Cerebellum (tissue), 5 donors: ENCODE measurements around the genes KLK4 and ETFB.

DNA sequence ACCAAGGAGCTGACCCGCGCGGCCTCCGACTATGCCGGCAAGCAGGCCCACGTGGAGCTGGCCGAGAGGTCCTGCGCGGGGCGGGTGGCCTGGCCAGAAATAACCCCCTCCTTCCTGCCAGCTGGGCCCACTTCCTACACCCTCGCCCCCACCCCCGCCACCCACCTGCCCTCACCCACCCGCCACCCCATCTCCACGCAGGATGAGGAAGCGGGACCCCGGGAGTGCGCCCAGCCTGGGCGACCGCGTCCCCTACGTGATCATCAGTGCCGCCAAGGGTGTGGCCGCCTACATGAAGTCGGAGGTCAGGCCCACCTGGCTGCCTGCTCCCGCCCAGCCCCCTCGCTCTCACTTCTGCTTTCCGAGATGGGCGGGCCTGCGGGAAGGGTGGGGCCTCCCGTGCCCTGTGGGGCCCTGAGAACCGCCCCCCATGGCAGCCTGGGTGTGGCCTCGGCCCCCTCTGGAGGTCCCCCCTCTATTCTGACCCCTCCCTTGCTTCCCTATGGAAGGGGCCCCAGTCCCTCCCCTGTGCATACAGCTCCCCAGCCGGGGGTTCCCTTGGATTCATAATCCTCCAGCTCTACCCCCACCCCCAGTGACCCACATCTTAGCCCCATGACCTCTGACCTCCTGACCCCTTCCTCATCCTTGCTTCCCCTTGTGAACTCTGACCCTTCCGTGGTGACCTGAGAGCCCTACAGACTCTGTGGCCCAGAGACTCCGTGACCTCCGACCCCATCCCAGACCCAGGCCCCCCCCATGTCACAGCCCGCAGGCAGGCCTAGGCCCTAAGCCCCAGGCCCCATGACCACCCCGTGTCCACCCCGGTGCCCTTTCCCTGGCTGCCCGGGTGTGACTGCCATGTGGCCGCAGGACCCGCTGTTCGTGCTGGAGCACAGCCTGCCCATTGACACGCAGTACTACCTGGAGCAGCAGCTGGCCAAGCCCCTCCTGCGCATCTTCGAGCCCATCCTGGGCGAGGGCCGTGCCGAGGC, 2.9 kb upstream of the SPIB start:
- PRO-cap, 3 experiments, result no peak in any of the 3 experiments
- RAMPAGE, long total RNA, result no peak

GRCh38 chr19:50514362-50515330, 933 bp upstream of the ASPDH start:
- PRO-cap, 3 experiments, result peak in 3 of 3 experiments; most common plus-strand start chr19:50514745 (in 1); most common minus-strand start chr19:50514671 (in 3)
- RAMPAGE, long total RNA, result no peak

GRCh38 chr19:50555865-50556489, 12.3 kb downstream of the LRRC4B start:
- PRO-cap, 3 experiments, result peak in 3 of 3 experiments; most common plus-strand start chr19:50556087 (in 1); most common minus-strand start chr19:50555958 (in 1)
- RAMPAGE, long total RNA, result no peak

DNA sequence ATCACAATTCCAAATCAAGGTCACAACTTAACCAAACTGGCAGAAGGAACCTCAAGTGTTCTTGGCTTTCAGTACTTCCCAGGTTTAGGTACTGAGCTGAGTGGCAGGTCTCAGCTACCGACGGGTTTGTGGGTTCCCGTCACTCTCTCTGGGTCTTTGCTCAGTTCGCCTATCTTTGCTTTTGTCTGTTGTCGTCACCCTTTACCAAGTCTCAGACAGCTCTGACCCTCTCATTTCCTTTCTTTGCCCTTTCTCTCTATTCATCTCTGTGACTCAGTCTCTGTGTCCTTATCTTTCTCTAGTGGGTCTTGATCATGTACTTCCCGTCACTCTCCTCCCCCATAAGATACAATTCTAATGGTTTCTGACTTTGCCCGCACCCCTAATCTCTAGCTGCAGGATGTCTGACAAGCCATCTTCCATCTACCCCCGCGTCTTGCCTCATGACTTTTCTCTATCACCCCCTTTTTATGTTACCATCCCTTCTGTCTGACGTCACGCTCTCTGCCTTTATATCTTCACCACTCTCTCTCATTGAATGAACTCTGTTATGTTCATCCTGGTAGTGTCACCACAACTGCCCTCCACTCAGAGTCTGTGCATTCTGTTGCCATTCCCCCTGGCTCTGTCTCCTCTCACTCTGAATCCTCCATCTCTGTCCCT, 33.4 kb upstream of the LRRC4B start:
- PRO-cap, 3 experiments, result no peak in any of the 3 experiments
- RAMPAGE, long total RNA, result no peak

GRCh38 chr19:50605937-50606300, 33.8 kb downstream of the SYT3 start:
- PRO-cap, 3 experiments, result no peak in any of the 3 experiments
- RAMPAGE, long total RNA, result no peak

- PRO-cap, 3 experiments, result peak in 3 of 3 experiments; most common plus-strand start chr19:50658489 (in 3); most common minus-strand start chr19:50658103 (in 3)
- RAMPAGE, long total RNA, result no peak
These were observed 8.8 kb downstream of the C19orf81 start for GRCh38 chr19:50657682-50658837.

- PRO-cap, 3 experiments, result peak in 3 of 3 experiments; most common plus-strand start chr19:50695569 (in 3); most common minus-strand start chr19:50695340 (in 3)
- RAMPAGE, long total RNA, result start-site peak on the plus strand at chr19:50695548-50695600, 11 and 7 reads in 2 replicates
These were observed 24.5 kb downstream of the SHANK1 start for GRCh38 chr19:50694852-50695738.

DNA sequence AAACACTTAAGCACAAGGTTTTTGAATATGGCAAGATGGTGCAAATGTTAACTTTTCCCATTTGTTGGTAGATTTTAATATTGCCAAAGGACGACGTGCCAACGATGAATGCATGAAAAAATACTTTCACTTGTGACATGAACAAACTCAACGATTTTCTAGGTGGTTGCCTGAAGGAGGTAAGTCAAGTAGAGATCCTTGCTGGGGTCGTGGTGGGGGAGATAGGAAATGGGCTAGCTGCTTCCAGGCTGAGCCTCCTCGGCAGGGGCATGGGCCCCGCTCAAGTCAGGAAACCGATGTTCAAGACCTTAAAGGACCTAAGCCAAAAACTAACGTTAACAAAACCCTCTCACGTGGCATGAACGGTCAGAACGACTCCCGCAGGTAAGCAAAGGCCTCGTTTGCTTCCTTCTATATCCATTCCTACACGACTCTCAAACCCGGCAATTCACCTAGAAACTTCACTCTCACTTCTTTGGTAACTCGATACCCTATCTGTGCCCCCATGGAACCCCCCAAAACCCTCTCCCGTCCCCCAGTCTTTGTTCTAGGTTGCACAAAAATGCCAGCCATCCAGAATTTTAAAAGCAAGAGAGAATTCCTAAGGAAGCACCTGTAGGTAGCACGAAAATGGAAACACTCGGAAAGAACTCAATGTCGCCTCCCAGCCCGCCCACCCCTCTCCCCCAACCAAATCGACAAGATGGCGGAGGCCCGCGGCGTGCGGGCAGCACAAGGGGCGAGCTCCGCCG, 13.5 kb downstream of the ACP4 start:
- PRO-cap, 3 experiments, result no peak in any of the 3 experiments
- RAMPAGE, long total RNA, result no peak

DNA sequence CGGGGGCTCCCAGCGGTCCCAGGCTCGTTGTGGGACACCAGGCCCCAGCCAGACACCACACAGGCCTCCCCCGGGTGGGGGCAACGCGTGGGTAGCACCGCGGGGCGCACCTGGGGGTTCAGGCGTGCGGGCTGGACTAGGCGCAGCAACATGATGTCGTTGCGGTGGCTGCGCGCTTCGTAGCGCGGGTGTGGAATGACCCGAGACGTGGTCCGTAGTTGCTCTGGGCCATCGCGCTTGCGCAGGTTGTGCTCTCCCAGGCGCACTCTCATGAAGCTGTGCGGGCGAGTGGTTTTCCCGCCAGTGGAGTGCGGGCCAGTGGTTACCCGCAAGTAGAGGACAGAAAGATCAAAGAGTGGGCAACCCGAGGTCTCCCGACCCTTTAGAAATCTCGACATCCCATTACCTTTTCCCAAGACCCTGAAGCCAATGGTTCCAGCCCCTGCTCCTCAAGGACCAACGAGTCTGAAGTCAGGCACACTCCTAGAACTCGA, 3.3 kb upstream of the KLK1 start:
- PRO-cap, 3 experiments, result no peak in any of the 3 experiments
- RAMPAGE, long total RNA, result no peak

DNA sequence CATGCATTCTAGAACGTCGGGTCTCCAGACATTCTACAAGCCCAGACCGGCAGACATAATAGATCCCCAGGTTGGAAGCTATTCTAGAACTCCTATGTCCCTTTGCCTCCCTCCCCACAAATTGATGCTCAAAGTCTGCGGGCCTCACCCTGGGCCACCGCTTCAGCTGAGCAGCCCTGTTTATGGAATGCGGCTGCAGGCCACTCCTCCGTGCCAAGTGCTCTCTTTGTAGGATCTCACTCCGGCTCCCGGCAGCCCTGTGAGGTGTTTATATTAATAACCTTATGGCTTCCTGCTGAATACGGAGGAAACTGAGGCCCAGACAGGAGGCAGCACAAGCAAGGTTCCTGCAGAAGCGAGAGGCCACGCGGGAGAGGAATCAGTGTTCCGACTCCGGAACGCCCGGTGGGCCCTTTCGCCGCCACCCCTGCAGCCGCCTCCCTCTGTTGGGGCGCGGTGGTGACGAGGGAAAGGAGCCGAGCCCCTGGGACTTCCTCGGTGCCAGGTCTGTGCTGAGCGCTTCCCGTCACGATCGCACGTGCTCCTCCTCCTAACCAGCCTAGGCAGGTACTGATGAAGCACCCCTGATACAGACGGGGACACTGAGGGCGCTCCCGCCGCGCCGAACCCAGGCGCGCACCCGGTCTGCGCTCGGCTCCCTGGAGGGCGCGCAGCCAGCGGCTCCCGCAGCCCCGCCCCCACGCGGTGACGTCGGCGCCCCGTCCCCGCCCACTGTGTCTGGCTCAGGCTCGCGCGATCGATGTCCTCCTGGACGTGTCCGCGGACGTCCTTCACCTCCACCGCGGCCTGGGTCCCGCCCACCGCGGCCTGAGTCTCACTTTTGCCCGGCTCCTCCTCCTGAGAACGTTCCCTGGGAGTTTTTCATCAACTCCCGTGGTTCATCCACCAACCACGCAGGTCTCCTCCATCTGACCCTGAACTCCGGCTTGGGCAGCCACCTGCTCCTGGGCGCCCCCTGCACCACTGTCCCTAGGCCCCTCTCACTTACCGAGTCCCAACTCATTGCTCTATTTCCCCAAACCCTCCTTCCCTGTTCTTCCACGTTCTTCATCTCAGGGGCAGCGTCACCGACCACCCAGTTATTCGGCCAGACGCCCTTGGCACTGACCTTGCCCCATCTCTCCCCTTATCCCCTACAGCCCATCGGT, 2.4 kb upstream of the KLK15 start:
- PRO-cap, 3 experiments, result peak in 1 of 3 experiments; most common plus-strand start position 746 of the sequence (in 1); most common minus-strand start position 661 of the sequence (in 1)
- RAMPAGE, long total RNA, result no peak

DNA sequence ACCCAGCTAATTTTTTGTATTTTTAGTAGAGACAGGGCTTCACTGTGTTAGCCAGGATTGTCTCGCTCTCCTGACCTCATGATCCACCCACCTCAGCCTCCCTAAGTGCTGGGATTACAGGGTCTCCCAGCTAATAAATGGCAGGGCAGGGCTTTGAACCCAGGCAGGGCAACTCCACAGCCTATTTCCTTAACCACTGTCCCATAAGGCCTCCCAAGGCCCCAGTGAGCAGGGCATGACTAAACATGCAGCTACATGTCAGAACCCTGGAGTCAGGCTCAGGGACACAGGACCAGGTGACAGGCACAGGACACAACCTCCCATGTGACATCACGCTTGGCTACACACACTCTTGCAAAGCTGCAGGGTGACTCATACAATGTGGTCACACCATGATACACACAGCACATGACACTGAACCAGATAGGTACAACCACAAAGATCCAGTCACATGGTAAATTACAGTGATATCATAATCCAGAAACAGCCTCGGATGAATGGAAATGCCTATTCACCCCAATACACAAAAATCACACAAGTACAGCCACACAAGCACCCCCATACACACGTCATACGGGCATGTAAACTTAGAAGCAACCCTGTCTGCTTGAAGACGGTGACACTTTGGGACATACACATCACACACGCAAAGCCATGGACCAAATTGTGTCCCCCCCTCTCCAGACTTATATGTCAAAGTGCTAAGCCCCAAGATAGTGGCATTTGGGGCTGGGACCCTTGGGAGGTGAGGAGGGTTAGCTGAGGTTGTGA, 14.6 kb downstream of the KLK4 start:
- PRO-cap, 3 experiments, result no peak in any of the 3 experiments
- RAMPAGE, long total RNA, result no peak

GRCh38 chr19:50908937-50909973, 1.9 kb downstream of the KLK4 start:
- PRO-cap, 3 experiments, result no peak in any of the 3 experiments
- RAMPAGE, long total RNA, result no peak

GRCh38 chr19:50911246-50911521, at the start of gene KLK4:
Gene KLK4, minus strand, starts transcription at chr19:50911395.
- PRO-cap, 3 experiments, result no peak in any of the 3 experiments
- RAMPAGE, long total RNA, result no peak

GRCh38 chr19:51123567-51123932, 1.2 kb upstream of the SIGLEC9 start:
- PRO-cap, 3 experiments, result no peak in any of the 3 experiments
- RAMPAGE, long total RNA, result no peak

DNA sequence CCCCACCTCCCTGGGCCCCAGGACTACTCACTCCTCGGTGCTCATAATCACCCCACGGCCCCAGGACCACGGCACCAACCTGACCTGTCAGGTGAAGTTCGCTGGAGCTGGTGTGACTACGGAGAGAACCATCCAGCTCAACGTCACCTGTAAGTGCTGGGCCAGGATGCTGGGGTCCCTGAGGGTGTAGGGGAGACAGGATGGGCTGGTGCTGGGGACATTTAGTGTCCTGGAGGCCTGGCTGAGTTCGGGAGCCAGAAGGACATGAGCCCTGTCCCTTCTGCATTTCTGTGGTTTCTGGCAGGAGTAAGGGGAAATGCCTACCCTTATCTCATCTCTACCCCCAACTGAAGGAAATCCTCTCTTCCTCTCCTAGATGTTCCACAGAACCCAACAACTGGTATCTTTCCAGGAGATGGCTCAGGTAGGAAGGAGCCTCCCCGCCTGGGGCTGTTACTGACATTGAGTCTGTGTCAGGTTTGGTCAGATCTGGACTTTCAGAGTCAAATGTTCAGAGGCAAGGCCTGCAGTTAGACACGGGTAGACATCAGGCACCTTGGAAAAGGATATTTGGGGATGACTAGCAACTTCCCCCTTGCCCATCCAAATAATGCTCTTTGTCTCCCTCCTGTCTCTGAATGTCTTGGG, 1.2 kb downstream of the CD33 start:
- PRO-cap, 3 experiments, result no peak in any of the 3 experiments
- RAMPAGE, long total RNA, result no peak

- PRO-cap, 3 experiments, result no peak in any of the 3 experiments
- RAMPAGE, long total RNA, result no peak
These were observed 14.0 kb downstream of the IGLON5 start for GRCh38 chr19:51325324-51325993.

- PRO-cap, 3 experiments, result peak in 3 of 3 experiments; most common plus-strand start chr19:51338955 (in 2); most common minus-strand start chr19:51339206 (in 2)
- RAMPAGE, long total RNA, result no peak
These were observed 3.1 kb downstream of the VSIG10L start for GRCh38 chr19:51338646-51339488.

DNA sequence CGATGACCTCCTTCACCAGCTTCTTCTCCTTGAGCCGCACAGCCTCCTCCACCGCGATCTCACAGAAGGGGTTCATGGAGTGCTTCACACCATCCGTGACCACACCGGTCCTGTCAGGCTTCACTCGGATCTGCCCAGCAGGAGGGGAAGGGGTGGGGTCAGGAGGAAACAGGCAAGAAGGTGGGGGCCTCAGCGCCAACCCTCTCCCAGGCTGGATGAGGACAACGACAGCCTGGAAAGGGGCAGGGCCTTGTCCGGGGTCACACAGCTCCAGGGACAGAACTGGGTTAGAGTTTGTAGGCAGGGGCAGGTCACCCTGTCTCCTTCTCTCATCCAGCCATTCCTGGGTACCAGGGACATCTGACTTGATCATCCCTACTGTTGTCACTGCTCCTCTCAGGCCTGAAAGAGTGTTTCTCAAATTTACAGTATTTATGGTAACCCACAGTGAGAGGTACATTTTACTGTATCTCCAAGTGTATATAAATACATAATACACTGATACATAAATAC, 12.0 kb downstream of the ETFB start:
- PRO-cap, 3 experiments, result no peak in any of the 3 experiments
- RAMPAGE, long total RNA, result no peak

GRCh38 chr19:51366217-51367287, at the start of gene ETFB:
Gene ETFB, minus strand, starts transcription at chr19:51366388.
- PRO-cap, 3 experiments, result peak in 3 of 3 experiments; most common plus-strand start chr19:51366599 (in 3); most common minus-strand start chr19:51366345 (in 2)
- RAMPAGE, long total RNA, result start-site peak on the minus strand at chr19:51366337-51366401, 578 and 38 reads in 2 replicates

- PRO-cap, 3 experiments, result peak in 1 of 3 experiments; most common plus-strand start chr19:51456824 (in 1)
- RAMPAGE, long total RNA, result no peak
These were observed 1.7 kb downstream of the SIGLEC8 start for GRCh38 chr19:51456453-51457025.